ENCODE results near the gene TEX13B.

DNA sequence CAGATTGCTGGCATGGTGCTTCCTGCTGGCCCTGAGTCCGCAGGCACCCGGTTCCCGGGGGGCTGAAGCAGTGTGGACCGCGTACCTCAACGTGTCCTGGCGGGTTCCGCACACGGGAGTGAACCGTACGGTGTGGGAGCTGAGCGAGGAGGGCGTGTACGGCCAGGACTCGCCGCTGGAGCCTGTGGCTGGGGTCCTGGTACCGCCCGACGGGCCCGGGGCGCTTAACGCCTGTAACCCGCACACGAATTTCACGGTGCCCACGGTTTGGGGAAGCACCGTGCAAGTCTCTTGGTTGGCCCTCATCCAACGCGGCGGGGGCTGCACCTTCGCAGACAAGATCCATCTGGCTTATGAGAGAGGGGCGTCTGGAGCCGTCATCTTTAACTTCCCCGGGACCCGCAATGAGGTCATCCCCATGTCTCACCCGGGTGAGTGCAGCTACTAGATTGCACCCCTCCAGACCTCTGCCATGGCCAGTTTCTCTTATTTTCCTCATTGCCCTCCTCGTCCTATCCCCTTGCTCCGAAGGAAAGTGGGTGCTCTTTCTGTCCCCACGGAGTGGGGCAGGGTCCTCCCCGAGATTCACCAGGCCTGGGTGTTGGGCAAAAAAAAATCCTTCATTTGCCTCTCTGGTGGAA is 586 bp downstream of the RNF128 start:
- RRBS = 67% methylated on average over 2 of the region's 40 CpGs

DNA sequence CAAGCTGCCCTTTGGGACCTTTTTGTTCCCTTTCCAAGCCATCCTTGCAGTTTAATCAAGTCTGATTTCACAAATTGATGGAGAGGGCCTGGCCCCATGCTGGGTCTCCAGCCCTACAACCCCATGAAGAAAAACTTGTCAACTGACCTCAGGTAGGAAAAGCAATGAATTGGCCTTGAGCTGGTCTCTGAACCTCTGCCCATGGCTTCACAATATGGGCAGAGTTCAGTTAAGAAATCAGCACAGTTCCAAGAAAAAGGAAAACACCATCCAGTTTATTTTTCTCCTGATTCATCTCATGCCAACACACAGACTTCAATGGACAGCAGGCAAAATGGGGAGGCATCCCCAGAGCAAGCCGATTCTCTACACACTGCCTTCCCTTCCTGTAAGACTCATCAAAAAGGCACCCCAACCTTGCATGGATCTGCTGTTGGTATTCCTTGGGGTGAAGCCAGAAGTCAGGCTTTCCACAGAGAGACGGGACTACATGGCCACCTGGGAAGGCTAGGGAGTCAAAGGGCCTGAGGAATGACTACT is 3.3 kb downstream of the RIPPLY1 start:
- RRBS = no CpG with 5 or more reads among the region's 2 CpGs

DNA sequence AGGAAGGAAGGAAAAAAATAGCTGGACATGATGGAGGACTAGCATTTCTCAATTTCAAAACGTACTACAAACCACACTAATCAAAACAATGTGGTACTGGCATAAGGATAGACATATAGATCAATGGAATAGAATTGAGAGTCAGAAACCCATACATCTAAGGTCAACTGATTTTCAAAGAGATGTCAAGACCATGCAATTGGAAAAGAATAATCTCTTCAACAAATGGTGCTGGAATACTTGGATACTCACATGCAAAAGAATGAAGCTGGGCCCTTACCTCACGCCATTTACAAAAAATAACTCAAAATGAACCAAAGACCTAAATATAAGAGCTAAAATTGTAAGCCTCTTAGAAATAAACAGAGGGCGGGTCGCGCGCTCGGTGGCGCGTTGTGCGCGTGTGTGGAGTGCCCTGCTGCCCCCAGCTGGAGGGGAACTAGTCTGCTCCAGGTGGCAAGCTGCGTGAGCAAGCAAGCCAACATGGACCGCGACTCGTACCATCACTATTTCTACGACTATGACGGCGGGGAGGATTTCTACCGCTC is 65.8 kb downstream of the DNAAF6 start:
- RRBS = no CpG with 5 or more reads among the region's 19 CpGs

GRCh38 chrX:107450851-107451122 is 1.3 kb downstream of the FRMPD3 start:
- RRBS = no CpG with 5 or more reads among the region's 5 CpGs

- RRBS = no CpG with 5 or more reads among the region's 9 CpGs
Observed at GRCh38 chrX:107484018-107484778, 34.7 kb downstream of the FRMPD3 start.

GRCh38 chrX:107628682-107629562 is 612 bp downstream of the PRPS1 start:
- RRBS = no CpG with 5 or more reads among the region's 29 CpGs

GRCh38 chrX:107672779-107673040 is 44.4 kb downstream of the PRPS1 start:
- RRBS = no CpG with 5 or more reads among the region's 3 CpGs

DNA sequence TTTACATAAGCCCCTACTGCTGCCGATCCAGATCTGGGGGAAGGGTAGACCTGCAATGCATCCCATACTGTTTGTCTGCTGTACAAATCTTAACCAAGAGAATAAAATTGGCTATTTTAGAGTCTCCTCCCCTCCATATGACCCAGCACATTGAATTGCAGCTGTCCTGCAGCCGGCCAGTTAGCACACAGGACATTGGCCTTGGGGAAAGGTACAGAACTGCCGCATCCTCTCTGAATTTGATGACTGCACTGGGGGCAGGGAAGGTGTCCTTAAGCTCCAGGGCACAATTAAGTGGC is 60.5 kb downstream of the TSC22D3 start:
- RRBS = no CpG with 5 or more reads among the region's 3 CpGs

DNA sequence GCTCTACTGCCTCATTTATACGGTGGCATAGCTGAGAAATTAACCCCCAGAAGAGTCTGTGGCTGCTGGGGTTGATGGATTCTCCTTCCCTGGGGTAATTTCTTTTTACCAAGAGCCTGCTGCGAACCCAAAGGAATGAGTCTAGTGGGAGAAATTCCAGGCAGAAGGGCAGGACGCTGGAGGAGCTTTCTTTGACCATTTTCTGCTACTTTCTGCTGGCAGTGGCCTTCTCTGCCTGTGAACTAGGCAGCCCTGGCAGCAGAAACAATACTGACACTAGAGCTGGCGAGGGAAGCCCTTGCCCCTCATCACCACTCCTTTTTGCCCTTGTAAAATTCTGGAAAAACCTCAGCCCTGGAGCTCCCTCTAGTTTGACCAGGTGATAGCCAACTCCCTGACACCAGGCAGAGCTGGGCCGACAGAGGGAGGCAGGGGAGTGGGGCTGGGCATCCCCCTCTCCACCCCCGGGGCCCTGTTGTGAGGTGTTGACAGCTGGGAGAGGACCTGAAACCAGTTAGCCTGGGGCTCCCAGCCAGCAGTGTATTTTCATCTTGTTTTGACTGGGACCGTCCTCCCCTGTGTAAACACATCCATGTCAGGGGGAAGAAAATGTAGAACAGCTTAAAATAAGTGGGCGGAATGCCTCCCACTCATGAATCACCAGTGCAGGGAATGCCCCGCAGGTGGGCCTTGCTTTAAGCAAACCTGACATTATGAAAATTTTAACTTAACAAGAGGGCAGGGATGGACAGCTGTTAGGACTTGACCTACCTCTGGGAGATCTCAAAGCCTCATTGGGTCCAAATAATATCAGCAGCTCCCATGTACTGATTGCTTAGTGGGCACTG is 46.1 kb downstream of the TSC22D3 start:
- RRBS = no CpG with 5 or more reads among the region's 9 CpGs

- RRBS = no CpG with 5 or more reads among the region's 6 CpGs
Observed at GRCh38 chrX:107747497-107748430, 27.8 kb downstream of the TSC22D3 start.

GRCh38 chrX:107982248-107982653 is at the start of gene TEX13B:
TSS of gene TEX13B (minus strand) at chrX:107982370.
- RRBS = no CpG with 5 or more reads among the region's 6 CpGs

DNA sequence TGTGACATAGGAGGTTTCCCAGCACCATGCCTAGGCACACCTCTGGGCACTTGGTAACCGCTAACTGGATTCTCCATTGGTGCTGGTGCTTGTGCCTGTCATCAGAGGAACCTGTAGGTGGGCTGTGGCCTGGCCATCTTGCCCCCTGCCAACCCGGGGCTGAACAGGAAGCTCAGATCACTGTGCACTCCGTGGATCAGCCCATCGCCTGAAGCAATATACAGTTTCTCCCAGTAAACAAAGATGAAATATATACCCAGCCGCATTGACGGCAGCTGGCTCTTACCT is 19.1 kb upstream of the TEX13B start:
- RRBS = no CpG with 5 or more reads among the region's 6 CpGs

GRCh38 chrX:108735583-108736267 is 638 bp downstream of the IRS4 start:
- RRBS = 94% methylated on average over 2 of the region's 70 CpGs

DNA sequence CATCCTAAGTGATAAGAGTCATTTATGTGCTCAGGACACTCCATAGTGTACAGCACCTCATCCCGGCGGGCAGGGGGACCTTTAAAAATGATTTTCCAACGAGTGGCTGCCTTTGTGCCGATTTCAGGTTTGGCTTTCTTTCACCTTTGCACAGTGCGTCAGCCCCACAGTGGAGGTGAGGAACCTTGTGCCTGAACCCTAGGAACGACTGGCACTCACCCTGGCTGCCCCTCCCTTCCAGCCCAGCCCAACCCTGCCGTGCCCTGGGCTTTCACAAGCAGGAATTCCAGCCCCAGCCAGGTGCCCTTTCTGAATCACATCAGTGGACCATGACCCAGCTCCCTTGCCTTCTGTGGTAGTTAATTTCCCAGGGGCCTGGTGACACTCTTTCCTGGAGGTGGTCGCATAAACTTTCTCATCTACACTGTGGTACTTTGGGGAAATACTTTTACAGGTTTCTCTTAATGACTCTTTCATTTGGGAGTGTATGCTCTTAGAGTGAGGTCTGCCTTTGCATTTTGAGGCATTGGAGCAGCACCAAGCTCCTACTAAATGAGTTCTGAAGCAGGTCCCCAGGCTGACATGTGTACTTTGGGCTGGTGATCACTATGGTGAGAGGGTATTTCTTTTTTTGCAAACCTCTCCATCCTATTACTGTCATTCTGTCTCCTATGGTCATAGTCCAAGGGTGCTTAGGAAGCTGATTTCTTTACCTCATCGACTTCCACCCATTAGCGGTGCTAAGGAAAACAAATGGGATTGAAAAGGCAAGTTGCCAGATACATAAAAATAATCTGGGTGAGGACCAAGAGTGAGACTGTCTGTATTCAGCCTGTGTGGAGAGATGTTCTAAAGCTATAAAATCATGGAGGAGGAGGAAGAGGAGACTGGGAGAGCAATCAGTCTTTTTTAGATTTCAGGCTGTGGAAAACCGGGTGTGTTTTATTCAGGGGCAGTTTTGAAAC is 1.6 kb downstream of the TMEM164 start:
- RRBS = no CpG with 5 or more reads among the region's 11 CpGs

- RRBS = no CpG with 5 or more reads among the region's 5 CpGs
Observed at GRCh38 chrX:110010118-110010683, 7.3 kb downstream of the TMEM164 start.

DNA sequence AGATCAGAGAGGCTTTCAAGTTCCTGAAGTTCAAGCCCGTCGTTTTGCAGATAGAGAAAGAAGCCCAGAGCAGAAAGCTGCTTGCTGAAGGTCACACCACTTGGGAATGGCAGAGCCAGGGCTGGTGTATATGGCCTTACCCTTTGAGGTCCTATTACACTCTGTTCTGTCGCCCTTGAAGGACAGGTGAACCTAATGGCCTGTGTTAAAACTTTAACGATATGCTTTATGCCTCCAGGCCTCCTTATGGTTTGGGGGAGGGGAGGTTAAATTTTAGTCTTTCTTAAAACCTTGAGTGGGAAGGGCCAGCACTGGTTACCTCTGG is 19.9 kb downstream of the TMEM164 start:
- RRBS = no CpG with 5 or more reads among the region's 4 CpGs

DNA sequence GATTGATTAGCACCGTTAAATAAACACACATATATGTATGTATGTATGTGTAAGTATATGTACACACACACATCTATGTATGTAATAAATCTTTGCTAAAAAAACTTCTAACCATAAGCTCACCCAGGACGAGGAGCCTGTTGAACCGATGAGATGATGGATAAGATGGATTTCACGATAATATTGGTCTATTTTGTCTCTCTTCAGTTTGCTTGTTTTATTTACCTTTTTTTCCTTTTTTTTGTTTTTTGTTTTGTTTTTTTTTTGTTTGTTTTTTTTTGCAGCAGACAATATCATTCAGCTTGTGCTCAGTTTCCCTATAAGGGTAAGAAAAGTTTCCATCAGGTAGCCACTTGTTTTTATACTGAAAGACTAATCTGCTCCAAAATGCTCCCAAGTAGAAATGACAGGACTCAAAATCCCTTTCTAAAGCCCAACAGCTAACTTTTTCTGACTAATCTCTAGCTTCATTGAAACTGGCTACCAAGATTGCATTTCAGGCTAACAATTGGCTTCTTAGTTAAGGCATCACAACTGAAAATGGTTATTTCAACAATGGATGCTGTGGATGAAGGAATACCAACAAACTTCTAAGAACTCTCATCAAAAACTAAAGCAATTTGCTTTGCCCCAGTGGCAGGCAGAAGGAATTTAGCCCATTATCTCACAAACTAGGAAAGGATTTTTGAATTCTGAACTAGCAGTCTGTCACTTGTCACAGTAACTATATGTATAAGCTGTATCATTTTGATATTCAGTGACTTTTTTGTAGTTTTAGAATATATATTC is 121.5 kb downstream of the AMMECR1 start:
- RRBS = no CpG with 5 or more reads among the region's 4 CpGs

DNA sequence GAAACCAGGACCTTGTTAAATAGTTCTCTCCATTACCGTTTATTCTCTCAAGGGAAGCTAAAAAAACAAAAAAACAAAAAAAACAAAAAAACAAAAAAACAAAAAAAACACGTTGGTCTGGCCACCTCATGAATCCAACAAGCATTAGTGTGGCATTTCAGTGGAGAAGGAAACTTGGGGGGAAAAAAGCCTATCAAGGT is 62.8 kb upstream of the ALG13 start:
- RRBS = no CpG with 5 or more reads among the region's 2 CpGs

GRCh38 chrX:112718339-112718837 is 38.6 kb upstream of the LHFPL1 start:
- RRBS = no CpG with 5 or more reads among the region's 16 CpGs

DNA sequence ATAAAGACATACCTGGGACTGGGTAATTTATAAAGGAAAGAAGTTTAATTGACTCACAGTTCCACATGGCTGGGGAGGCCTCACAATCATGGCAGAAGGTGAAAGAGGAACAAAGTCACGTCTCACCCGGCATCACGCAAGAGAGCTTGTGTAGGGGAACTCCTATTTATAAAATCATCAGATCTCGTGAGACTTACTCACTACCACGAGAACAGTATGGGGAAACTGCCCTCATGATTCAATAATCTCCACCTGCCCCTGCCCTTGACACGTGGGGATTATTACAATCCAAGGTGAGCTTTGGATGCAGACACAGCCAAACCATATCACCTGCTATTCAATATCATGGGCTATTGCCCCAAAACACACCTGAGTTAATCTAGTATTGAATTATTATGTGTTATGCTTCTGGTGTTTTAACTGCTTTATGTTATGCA is 799.1 kb upstream of the HTR2C start:
- RRBS = no CpG with 5 or more reads among the region's 6 CpGs

Measured in NB4 (cell line).